ENCODE measurements around a stretch of chr5.

DNA sequence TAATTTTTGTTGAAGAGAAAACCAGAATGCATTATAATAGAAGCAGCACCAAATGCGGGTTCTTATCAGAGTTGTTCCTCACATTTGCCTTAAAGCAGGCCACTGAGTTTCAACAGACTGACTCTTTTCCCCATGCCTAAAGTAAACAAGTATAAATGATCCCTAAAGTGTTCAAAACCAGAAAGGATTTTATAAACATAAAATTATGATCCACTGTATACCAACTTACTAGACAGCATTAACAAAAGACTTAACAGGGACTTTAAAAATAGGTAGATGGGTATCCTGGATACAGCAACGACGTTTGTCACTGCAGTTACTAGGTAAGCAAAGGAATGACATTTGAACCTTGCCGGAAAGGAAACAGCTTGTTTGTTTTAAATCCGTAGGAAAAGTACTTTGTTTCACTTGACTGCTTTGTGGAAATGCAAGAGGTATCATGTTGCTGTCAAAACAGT is 122.8 kb downstream of the CDC42SE2 start:
- PRO-cap, 2 experiments = no peak in any of the 2 experiments

DNA sequence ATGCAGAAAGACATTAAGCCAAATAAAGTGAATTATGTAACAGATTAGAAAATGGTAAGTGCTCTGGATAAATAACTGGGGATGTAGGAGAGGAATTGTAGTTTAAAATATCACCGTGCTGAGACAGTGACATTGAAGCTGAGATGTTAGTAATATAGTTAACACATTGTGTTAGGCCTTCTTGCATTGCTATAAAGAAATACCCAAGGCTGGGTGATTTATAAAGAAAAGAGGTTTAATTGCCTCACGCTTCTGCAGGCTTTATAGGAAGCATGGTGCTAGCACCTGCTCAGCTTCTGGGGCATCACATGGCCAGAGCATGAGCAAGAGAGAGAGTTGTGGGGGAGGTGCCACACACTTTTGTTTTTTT is 134.9 kb downstream of the CDC42SE2 start:
- PRO-cap, 2 experiments = no peak in any of the 2 experiments

DNA sequence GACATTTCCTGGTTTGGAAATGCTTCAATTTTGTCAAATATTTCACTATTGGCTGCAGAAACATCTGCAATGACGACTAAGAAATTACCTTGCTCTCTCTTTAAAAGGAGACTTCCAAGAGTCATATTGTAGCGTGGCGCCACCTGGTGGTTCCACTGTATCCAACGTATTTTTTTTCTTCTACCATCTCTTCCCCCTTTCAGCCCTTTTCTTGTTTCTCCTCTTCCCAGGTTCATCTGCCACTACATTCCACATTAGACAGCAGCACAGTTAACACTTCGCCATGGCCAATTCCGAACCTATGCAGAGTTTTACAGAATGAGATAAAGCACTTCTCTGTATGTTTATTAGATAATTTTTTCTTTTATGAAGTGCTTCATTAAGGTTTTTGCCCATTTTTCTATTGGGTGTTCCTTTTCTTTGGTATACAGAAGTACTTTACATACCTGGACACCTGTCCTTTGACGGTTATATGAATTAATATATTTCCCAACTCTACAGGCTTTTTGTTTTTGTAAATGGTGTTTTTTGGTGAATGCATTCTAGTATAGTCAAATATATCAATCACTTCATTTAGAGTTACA is 153.6 kb downstream of the CDC42SE2 start:
- PRO-cap, 2 experiments = no peak in any of the 2 experiments

DNA sequence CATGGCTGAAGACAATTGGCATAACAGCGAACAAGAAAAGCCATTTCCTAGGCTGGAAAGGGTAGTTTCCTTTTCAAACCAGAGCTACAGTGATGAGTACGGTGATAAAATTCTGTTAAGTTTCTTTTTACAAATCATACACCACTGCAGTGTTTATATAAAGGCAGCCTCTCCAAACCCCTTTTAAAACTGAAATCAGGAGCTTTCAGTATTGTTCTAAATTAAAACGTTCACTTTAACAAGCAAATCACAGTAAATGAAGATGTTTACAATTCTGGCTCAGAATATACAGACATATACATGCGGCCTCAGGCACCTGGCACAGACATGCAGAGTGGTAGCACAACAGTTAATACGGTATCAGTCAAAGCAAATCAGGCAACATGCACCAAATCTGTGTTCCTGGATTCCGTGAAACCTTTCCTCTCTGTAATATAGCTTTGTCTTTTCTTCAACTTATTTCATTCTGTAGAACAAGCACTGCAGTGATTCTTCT is 102.9 kb downstream of the RAPGEF6 start:
- PRO-cap, 2 experiments = no peak in any of the 2 experiments

DNA sequence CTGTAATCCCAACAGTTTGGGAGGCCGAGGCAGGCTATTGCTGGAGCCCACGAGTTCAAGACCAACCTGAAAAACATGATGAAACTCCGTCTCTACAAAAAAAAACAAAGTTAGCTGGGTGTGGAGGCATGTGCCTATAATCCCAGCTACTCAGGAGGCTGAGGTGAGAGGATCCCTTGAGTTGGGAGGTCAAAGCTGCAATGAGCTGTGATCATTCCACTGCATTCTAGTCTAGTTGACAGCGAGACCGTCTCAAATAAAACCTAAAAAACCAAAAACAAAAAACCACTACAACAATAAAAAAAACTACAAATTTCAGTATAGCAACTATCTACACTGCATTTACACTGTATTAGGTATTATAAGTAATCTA is 97.2 kb downstream of the RAPGEF6 start:
- PRO-cap, 2 experiments = no peak in any of the 2 experiments

GRCh38 chr5:131677012-131677794 is 42.2 kb upstream of the RAPGEF6 start:
- PRO-cap, 2 experiments = no peak in any of the 2 experiments

DNA sequence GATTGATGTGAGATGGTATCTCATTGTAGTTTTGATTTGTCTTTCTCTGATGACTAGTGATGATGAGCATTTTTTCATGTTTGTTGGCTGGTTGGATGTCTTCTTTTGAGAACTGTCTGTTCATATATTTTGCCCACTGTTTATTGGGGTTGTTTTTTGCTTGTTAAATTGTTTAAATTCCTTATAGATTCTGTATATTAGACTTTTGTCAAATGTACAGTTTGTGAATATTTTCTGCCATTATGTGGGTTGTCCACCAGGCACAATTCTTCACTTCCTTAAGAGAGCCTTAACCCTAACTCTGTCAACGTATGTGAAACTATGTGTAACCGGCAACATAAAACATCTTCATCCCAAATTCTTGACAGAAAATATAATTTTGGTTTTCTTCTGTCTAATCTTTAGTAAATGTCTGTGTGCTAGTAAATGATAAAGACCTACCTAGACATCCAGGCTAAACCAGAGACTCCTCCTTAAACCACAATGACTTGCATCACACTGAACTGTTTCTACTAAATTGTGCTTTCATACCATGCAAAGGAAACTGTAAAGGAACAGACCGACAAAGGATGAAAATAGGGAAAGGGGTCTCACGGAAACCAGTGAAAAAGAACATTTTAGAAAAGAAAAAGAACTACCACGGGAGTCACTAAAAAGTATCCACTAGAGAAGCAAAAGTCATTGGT is 49.7 kb downstream of the FNIP1 start:
- PRO-cap, 2 experiments = no peak in any of the 2 experiments

GRCh38 chr5:132003020-132003899 is 8.2 kb downstream of the ACSL6 start:
- PRO-cap, 2 experiments = peak in 1 of 2 experiments; most common plus-strand start chr5:132003344 (in 1); most common minus-strand start chr5:132003353 (in 1)

DNA sequence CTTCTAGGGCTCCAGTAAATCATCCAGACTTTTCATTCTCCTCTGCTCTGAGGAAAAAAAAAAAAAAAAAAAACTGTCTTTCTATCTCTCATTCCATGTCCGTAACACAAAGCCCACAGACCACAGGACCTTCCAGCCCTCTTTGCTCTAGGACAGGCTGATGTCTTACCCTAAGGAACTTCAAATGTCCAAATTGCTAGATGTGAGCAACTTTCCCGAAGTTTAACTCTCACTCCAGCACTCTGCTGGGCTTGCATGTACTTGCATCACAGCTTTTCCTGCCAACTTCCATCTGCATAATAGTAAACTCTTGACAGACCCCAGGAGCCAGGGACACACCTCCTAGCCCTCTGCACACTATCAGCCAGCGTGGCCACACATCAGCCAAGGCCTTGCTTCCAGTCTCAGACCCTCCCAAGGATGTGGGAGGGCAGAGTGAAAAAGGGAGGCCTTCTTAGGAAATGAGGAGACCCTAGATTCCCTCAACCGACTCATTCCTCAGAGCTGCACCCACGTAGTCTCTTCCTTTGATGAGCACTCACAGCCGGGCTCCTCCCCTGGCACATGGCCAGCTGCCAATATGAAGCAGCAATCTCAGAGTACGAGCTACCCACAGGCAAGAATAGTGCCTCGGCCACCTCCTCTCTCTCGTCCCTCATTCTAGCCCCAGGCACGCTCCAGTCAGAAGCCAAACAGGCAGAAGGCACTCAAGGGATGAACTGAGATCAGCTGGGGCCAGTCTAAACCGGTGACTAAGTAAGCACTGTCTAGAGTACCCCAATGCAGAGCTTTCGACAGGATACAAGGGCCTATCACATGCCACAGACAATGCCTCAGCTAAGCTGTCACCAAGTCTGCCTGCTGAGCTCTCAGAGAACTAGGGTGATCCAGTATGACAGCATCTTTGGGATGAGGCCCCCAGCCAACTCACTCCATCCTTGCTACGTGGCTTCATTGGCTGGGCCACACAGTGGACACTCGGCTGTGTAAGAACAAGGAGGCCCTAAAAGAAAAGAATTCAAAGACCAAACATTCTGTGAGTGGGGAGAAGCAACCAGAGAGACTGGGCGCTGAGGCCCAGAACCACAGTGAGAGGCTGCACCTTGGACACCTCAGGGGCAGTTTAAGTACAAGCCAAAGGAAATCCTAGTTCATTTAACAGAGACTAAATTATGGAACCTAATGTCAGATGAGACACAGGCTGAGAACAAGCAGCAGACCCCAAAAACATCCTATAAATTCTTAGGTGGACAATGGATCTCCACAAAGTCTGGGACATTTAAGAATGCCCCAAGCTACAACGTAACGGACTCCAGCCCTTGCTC is 2.2 kb downstream of the P4HA2 start:
- PRO-cap, 2 experiments = peak in 1 of 2 experiments; most common plus-strand start position 872 of the sequence (in 1)

GRCh38 chr5:132259113-132259840 is 1.8 kb downstream of the PDLIM4 start:
- PRO-cap, 2 experiments = peak in 1 of 2 experiments; most common plus-strand start chr5:132259449 (in 1); most common minus-strand start chr5:132259329 (in 1)

GRCh38 chr5:132390464-132391207 is 21.1 kb downstream of the SLC22A5 start:
- PRO-cap, 2 experiments = no peak in any of the 2 experiments

GRCh38 chr5:132412527-132413002 is 43.1 kb downstream of the SLC22A5 start:
- PRO-cap, 2 experiments = no peak in any of the 2 experiments

DNA sequence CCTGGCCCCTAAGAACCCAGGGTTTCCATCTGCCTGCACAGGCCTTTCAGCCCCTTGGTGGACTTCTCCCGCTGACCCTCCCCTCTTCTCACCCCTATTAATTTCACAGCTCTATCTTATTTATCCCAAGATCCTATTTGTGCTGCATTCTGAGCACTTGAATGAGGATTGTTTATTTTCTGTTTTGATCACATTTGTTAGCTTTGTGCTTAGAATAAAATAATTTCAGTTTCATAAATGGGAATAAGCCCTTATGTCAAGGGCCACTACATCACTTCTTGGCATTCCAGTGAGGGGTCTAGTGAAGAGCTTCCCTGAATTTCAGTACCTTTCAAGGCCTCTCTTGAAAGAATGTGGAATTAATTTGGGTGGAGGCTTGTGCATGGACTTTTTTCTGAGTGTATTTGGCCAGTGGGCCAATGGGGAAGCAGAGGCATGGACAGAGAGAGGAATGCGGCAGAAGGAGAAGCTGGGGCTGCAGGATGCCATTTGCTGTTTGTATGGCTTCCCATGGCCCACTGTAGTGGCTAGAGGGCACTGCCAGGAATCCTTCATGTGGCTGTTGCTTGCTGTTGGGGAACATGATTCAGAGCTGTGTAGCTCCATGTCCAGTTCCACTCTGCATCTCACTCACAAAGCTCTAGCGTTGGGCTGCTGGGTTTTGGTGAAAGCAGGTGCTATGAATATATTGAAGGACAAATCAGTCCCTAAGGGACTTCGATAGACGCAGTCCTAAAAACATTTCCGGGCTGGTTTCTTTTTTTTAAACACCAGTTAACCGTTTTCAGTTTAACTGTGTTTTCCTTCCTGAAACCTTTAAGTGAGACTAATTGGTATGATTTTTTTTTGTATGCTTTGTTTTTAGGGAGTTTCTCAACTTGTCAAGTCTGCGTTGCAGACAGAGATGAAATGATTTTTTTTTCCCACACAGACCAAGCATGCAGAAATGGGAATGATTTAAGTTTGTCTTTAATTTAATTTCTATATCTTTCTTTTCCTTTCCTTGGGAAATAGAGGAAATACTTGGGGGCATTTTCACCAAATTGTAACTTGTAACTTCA is 51.2 kb downstream of the SLC22A5 start:
- PRO-cap, 2 experiments = no peak in any of the 2 experiments

DNA sequence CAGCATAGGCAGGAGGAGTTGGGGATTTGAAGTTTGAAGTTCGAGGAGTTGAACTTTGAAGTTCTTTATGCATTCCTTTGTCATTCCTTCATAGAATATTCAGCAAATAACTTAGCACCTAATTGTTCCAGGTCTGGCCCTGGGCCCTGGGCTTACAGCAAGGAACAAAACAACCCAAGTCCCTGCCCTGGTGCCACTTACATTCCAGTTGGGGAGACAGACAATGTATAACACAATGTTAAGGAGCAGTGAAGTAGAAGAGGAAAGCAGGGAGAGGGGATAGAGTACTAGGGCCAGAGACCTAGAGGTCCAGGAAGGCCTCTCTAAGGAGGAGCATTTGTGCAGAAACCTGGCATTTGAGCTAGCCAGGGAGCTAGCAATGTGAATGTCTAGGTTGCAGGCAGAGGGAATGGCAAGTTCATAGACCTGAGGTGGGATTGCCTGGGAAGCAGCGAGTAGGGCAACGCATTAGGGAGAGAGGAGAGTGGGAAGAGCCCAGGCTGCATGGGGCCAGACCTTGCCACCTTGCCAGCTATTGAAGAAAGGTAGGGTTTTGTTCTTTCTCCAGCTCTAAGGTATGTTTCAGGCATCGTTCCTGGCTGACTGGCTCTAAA is 53.8 kb downstream of the SLC22A5 start:
- PRO-cap, 2 experiments = no peak in any of the 2 experiments

DNA sequence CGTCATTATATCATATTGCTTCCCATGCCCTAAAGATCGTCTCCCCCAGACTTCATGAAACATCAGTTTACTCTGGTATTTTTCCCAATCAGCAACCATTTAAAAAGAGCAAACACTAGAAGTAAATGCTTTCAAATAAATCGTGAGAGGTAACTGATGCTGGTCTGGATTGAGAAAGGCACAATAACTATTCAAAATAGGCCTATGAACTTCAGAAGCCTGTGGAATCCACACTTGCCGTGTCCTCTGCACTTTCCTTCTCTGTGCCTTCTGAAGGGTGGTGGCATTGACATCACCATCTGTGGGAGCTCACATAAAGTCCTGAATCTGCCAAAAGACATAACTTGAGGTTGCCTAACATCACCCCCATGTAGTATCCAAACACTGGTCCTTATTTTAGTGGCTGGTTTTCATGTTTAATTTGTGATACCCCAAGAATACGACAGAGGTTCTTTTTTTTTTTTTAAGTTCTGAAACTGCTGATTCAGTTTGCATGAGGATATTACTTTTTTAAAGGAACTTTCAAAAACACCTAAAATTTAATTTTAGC is 59.8 kb downstream of the IRF1 start:
- PRO-cap, 2 experiments = no peak in any of the 2 experiments

GRCh38 chr5:132437297-132437962 is 53.1 kb downstream of the IRF1 start:
- PRO-cap, 2 experiments = no peak in any of the 2 experiments

DNA sequence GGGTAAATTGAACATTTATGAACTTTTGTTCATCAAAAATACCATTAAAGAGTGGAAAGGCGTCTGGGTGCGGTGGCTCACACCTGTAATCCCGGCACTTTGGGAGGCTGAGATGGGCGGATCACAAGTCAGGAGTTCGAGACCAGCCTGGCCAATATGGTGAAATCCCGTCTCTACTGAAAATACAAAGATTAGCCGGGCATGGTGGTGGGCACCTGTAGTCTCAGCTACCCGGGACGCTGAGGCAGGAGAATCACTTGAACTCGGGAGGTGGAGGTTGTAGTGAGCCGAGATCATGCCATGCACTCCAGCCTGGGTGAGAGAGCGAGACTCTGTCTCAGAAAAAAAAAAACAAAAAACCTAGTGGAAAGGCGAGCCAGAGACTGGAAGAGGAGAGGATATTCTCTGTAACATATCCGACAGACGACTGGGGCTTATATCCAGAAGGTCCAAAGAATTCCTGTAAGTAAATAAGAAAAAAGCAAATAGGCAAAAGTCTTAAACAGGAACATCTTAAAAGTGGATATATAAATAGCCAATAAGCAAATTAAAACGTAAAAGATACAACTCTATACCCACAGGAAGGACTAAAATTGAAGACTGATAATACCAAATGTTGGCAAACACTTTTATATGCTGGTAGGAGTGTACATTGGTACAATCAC is 50.2 kb downstream of the IRF1 start:
- PRO-cap, 2 experiments = no peak in any of the 2 experiments

DNA sequence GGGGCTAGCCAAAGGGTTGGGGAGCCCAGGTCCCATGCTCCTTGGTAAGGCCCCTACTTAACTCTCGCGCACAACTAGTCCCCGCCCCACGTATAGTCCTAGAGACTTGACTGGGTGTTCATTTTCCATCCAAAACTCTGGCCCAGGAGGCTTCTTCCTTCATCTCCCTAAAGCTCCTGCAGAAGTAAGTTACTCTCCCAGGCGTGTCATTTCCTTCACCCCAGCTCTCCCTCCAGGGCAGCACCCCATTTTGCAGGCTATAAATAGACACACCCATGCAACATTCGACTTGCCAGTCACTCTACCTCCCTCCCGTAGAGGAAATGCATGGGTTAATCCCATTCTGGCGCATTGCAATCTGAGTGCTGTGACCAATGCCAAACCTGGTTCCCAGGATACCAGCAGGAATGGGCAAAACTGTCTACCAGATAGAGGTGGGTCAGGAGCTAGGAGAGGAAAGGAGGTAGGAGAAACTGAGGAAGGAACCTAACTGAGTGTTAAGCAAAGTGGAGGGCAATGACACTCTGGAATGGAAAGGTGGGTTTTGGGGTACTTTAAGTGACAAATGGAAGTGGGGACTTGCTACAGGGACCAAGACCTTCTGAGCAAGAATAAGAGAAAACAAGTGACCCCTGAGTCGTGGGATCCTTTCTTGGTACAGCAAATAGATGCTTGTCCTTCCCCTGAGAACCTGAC is 1.5 kb upstream of the IRF1 start:
- PRO-cap, 2 experiments = no peak in any of the 2 experiments

DNA sequence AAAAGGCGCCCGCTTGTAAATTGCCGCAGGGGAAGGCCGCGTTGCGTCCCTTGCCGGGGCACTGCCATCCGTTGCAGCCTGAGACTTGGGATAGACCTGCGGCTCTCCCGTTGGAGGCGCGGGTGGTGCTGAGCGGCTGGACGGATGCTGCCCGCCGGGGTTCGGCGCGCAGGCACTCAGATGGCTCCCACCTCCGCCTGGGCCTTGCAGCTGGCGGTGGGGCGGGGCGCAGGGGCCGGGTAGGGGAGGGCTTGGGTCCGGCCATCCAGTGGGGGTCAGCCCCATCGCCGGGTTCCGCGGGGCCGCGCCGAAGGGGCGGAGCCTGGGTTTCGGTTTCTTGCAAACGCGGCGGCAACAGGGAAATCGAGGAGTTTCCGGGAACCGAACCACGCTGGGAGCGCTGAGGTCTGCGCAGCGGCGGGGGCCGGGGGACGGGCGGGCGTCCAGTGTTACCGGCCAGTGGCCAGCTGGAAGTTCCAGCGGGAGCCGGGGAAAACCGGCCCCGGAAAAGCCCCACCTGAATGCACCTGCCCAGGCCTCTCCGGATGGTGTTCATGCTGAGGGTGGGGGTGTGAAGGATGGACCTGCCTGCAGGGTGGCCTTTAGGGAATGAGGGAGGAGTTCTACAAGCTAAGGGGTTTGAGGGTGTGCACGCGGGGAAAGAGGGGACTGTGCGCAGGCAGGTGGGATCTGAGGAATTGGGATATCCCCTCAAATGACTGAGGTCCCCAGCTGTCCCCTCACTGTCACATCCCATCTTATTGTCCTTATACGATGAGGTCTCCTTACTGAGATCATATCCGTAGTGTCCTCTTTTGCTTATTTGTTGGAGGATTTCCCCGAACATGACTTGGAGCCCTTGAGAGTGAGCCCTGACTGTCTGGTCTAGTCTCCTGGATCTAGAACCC is 6.4 kb upstream of the IRF1 start:
- PRO-cap, 2 experiments = peak in 1 of 2 experiments; most common plus-strand start position 366 of the sequence (in 1); most common minus-strand start position 178 of the sequence (in 1)

DNA sequence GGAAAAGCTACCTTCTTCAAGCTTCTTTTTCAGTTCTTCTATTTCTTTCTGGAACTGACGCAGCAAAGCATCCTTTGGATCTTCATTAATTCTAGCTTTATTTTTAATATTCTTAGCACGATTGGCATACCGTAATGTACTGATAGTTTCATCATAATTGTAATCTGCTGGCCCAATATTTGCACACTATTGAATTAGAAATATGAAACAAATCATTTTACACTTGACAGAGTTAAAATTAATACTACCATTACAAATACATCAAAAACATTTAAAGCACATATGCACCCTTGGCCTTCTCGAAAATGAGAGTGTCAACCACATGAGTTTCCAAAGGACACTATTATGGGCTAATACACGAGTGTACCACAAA is 21.6 kb downstream of the KIF3A start:
- PRO-cap, 2 experiments = no peak in any of the 2 experiments